ENCODE results near the gene OR13J1.

DNA sequence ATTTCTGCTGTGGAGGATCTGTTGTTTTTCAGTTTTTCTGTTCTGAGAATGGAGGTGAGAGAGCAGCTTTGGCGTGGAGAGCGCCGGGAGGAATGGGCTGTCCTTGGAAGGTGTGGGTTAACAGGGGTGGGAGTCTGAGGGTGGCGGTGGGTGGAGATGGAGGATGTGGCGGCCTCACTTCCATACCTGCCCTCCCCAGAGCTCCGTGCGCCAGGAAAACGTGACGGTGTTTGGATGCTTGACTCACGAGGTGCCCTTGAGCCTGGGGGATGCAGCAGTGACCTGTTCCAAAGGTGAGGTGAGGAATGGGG lies 16.7 kb downstream of the TMEM8B start:
- RRBS: no CpG with 5 or more reads among the region's 10 CpGs

DNA sequence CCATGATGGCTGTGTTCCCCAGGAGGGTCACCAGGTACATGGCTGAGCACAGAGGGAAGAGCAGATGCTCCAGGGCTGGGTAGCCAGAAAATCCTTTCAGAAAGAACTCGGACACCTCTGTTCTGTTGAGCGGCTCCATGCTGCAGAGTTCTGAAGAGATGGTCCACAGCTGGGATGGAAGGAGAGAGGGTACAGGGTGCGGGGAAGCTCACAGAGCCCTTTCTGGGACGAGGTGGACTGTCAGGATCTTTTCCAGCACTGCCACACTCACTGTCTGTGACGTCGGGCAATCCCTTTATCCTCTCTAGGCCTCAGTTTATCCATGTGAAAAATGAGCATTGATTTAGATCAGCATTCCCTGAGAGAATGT lies at the start of gene OR13J1:
TSS of gene OR13J1 (minus strand) at position 139 of the 370 bp plus-strand sequence.
- RRBS: no CpG with 5 or more reads among the region's 6 CpGs

DNA sequence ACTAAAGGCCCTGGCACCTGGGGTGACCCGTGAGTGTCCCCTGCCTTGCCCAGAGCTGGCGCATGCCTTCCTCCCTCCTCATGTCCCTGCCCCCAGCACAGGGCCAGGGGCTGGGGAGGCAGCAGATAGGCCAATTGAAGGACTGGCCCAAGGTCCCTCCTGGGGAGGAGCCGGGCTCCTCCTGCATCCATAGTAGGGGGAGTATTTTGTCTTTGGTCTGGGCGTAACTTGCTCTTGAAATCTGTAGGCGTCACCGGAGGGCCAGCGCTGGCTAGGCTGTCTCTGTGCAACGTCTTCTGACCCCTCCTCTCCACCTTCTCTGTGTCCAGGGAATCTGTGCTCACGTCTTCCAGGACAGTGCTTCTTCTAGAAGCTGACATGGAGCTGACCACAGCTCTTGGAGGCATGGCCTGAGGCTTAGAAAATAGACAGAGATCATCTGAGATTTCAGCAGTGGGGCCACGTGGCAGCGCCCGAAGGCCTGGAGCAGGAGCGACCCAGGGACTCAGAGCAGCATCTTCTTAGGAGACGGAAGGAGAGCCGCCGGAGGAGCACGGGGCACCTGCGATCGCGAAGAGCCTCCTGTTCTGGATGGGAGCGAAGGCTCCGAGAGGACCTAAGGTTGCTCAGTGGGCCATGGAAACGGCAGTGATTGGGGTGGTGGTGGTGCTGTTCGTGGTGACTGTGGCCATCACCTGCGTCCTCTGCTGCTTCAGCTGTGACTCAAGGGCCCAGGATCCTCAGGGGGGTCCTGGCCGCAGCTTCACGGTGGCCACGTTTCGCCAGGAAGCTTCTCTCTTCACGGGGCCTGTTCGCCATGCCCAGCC lies 751 bp downstream of the SPAAR start:
- RRBS: 96% methylated on average over 4 of the region's 31 CpGs

- RRBS: no CpG with 5 or more reads among the region's 16 CpGs
Observed at GRCh38 chr9:36190346-36190829, 333 bp upstream of the CLTA start.

DNA sequence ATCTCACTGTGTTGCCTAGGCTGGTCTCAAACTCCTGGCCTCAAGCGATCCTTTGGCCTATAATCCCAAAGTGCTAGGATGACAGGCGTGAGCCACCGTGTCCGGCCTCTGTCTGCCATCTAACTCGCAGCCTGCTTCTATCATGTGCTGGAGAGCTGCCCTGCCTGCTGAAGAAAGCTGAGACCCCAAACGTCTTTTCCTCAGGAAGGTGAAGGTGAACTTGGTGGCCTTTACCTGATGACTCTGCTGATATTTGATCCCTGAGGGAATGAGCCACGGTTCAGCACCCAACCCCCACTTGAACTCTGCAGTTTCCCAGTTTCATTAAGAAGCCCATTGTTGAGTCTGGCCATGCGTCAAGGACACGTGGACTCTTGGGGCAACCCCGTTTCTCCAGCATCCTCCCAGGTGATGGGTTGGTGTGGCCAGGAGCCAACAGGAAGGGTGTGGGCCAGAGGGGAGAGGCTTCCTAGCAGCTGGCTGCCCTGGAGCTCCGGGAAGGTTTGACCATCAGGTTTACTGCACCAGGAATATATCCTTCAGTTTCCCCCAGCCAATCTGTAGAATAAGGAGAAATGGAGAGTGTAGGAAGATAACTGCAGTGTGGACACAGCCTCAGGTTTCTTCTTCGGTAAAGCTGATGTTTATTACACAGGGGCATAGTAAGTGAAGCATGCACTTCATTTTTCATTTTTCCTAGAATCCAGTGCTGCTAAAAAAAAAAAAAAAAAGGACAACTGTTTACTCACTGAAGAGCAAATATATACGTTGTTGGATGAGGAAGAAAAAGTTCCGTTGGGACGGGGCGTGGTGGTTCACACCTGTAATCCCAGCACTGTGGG lies 59.6 kb upstream of the GNE start:
- RRBS: no CpG with 5 or more reads among the region's 16 CpGs

DNA sequence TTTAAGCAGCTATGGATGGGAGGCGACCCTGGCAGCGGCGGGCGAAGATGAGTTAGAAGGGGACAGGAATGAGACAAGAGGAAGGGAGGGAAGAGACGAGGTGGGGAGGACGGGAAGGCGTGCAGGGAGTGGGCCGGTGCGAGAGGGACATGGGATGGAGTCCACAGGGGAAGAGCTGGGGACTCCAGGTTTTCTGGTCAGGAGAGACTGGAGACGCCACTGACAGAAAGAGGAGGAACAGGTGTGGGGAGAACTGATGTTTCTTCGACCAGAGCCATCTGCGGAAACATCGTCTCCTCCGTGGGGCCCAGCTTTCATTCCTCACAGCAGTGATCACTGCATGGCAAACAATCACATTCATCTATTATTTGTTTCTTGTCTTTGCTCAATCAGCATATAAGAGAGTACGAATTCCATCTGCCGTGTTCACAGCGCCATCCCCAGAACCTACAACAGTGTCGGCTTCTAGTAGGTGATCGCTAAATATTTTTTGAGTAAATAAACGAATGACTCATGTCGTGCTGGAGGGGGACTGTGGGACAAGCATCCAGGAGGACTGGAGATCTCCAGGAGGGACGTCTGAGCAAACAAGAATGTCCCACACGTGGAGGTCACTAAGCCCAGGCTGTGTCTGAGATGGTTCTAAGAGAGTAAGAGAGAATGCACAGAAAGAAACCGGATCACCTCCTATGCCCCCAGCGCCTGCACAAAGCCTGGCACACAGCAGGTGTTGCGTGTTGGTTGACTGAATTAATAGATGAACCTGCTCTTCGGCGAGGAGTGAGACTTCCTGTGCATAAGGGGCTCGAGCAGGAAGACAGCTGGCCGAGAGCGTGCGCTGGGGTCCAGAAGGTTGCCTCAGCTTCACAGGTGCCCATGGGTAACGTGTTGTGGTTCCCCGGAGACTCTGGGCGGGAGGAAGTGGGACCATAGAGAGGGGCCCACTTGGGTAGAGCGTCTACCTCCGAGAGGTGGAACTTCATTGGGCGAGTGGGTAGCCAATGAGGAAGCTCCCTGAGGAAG lies 192.8 kb downstream of the MELK start:
- RRBS: no CpG with 5 or more reads among the region's 38 CpGs

- RRBS: no CpG with 5 or more reads among the region's 1 CpG
Observed at GRCh38 chr9:36924980-36925225, 109.2 kb downstream of the PAX5 start.

DNA sequence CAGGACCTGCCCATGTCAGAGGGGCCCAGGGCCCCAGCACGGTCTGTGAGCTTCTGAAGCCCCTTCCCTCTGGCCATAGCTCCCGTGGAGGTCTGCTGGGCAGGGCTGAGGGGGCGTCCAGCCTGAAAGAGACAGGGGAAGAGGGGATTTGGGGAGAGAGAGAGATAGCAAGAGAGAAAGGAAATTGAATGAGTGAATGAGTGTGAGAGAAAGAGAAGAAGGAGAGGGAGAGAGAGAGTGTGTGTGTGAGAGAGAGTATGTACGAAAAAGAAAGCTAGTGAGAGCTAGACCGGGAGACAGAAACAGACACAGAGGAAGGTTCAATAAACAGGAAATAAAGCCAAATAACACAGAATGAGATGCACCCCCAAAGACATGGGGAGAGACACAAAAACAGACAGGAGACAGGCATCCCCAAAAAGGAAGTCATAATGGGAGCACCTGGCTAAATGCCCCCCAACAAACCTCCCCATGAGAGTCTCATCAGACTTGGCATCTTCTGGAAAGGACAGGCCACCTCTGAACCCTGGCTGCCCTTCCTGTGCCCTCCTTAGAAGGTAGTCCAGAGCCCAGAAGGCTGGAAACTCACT lies 37.3 kb downstream of the PAX5 start:
- RRBS: no CpG with 5 or more reads among the region's 5 CpGs

DNA sequence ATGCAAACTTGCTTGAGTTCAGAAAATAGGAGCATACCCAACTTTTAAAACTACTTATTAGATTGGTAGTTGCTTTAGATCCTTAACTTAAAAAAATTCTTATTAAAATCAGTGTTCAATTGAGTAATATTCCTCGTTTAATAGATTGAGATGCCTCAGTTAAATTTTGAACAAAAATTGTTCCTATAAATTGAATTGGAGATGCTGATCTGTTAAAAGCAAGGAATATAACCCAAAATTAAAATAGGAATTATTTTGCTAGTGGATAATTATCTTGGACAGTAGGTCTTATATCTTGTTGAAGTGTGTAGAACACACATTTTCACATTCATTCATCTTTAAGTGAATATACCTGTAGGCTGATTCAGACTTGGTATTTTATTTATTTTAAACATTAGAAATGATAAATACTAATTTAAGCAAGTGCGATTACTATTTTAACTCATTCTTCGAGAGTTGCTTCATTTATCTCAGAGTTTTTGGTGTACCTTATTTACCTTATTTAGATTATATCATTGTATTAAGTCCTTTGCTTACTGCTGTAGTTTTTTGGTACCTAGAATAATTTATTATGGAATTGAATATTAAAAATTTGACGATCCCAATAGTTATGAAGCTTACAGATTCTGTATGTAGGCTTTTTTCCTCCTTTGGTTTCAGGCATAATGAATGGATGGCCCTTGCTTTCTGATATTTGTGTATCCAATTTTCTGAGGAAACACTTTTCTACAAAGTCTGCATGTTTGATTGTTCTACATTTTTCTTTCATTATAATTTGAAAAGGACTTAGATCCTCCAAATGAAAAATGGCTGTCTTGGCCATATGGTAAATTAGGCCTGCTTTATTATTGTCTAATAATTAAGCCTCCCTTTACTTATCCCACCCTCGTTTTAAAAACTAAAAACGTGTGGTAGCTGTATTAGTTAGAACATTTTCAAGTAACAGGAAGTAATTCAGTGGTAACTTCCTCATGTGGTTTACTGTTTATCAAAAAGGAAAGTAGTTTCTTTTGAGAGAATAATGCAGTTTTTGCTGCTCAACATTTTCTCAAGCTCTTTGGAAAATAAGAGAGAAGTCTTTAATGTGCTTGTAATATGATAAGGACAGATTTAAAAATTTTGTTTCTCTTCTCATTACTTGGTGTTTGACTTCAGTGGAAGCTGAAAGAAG lies 25.7 kb downstream of the ZCCHC7 start:
- RRBS: no CpG with 5 or more reads among the region's 6 CpGs

DNA sequence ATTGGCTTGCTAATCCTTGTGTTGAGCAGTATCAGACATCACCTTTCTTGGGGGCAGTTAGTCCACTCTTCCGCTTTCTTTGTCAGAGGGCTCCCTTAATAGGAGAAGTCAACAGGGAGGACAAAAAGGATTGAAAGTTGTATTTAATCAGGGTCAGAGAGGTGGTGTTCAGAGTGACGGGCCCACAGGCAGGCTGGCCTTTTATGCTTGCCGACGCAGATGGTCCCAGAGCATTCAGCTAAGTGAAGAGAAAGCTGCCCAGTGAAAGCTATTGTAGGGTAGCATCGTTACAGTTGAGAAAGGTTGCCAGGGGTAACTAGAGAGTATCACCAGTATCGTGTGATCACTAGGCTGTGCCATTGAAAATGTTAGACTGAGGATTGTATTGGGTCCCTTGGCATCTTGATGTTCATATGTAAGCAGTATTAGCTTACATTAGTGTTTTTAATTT lies 131.1 kb downstream of the ZCCHC7 start:
- RRBS: no CpG with 5 or more reads among the region's 6 CpGs

DNA sequence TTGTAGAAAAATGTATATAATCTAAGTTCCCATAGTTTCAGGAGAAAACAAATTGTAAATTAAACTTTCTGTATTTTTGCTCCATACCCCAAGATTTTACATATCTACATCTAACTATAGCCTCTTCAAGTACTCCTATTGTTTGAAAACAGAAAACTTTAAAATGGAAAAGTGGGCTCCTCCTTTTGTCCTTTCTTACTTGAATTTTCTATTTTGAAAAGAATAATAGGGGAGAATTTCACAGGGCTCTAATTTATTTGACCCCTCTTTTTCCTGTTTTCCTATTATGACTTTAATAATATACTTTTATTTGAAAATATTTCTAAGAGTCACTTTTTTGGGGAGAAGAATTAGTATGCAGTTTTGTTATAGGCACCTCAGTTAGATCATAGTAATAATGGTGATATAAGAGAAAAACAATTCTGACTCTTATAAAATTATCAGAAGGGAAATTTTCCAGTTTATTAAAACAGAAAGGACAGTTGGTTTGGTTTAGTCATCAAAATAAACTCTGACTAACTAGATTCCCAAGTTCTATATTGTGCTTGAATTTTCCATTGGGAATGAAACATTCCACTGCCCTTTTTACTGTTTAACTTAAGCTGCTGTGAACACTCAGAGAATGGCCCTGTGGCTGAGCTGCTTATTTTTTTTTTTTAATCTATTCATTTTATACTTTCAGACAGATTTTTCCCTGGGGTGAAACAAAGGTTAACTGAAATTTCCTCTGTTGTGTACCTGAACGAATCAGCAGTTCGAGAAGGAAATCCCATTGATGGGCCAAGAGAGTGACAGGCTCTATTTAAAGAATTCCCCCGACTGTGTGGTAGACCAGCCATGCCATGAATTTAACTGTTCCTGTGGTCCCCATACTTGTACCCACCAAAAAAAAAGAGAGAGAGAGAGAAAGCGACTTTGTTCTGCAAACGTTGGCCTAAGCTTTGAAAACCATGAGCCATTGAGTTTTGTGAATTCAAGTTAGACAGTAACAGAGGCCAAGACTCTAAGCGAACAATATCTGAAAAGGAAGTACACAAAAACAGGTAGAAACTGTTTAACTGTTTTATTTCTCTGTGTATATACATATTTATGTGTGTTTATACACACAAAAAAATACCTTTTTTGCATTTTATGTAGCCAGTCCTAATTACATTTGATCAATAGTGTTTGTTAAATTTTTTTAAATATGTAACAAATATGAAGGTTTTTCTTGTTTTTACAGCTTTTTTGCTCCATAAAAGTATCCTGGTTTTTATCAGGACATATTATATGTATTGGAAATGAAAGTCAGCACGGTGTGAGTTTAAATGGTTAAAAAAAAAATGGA lies 138.7 kb upstream of the GRHPR start:
- RRBS: no CpG with 5 or more reads among the region's 7 CpGs

DNA sequence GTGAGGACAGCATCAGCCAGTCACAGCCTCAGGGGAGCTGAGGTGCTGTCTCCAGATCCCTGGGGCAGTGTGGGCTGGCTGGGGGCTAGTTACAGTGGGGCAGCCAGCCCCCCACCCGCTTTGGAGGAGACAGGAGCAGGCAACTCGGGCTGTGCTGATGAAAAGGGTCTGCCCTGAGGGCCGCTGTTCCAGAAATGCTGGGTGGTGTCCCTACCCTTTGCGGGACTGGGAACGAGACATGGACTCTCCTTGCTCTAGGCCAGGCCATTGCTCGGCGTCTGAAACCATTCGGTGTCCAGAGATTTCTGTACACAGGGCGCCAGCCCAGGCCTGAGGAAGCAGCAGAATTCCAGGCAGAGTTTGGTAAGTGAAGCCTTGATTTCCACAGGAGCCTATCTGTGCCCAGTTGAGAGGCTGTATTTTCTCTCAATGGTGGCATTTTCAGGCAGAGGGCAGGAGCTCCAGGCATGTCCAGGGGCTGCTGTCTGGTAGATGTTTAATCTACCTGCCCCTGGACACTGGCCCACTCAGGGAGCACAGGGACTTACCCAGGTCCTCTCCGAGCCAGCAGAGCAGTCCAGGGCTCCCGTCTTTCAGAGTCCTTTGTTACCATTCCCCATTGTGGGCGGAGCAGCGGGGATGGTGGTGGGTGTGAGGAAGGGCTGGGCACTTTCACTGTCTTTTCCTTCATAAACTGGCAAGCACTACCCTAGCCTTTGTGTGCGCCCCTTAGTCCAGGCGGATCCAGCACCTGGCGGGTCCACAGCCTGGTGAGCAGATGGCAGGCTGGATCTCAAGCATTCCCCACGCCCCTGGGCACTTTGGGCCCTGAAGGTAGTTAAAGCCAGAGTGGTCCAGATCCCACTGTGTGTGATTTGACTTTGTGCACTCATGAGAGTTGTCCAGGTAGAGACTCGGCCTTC lies 7.2 kb downstream of the GRHPR start:
- RRBS: no CpG with 5 or more reads among the region's 18 CpGs

- RRBS: no CpG with 5 or more reads among the region's 30 CpGs
Observed at GRCh38 chr9:37441335-37442588, 19.3 kb downstream of the GRHPR start.

DNA sequence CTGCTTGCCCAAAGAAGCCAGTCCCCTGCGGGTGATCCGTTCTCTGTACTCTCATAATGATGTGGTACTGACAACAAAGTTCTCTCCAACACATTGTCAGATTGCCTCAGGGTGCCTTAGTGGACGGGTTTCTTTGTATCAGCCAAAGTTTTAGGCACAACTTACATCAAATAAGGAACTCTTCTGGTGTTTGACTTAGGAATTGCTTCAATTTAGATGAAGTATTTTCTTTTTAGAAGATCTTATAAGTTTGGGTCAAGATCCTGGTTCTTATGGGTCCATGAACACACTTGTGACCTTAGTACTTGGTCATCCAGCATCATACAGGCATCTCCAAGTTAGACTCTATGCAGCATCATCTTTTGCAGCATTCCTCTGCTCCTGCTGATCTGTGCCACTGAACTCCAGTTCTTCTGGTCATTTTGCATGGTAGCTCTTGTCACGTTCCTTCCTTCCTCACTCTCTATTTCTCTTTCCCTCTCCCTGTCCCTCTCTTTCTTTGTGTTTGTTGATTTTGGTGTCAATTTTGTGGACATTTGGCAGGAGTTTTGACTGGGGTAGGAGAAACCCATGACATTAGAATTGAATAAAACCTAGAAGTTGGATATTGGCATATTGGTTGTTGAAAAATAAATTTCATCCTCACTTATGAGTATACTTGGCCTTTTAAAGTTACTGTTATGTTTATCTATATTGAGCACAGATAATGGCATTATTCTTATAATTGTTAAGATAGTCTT lies 42.4 kb downstream of the SLC25A51 start:
- RRBS: no CpG with 5 or more reads among the region's 4 CpGs

- RRBS: no CpG with 5 or more reads among the region's 8 CpGs
Observed at GRCh38 chr9:38023625-38024266, 45.3 kb downstream of the SHB start.

DNA sequence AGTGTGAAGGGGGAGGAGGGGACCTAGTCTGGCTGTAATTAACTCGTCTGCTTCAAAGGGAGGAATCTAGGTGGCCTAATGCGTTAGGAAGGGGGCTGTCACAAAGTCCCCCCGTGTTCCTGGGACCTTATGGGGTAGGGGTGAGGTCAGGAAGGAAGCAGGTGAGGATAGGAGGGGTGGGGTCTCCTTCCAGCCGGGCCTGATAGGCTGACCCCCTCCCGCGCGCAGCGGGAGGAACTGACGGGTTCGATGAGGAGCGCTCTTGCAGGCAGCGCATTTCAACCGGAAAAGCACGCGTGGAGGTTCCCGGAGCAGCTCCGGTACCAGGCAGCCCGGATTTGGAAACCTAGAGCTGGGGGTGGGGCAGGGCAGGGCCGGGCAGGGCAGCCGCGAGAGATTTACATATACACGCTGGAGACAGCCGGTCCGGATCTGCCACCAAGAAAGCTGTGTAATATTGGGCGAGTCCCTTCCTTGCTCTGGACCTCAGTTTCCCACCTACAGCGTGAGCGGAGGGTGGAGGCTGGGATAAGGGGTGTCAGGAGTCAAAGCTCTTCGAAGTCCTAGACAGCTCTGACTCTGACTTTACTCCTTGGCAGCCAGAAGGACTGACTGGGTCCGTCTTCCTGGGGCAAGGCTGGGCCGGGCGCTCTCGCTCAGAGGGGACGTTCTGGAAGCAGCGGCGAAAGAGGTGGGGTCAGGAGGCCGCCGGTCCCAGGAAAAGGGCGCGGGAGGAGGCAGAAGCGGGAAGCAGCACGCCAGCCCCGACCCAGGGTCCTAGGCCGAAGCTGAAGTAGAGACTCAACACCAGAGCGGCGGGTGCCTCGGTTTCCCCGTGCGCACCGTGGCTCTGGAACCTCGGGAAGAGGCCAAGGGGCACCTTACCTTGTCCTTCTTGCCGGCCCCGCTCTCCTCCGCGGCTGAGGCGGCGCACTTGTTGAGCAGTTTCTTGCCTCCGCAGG lies 1.7 kb downstream of the SHB start:
- RRBS: 4% methylated on average over 21 of the region's 57 CpGs

DNA sequence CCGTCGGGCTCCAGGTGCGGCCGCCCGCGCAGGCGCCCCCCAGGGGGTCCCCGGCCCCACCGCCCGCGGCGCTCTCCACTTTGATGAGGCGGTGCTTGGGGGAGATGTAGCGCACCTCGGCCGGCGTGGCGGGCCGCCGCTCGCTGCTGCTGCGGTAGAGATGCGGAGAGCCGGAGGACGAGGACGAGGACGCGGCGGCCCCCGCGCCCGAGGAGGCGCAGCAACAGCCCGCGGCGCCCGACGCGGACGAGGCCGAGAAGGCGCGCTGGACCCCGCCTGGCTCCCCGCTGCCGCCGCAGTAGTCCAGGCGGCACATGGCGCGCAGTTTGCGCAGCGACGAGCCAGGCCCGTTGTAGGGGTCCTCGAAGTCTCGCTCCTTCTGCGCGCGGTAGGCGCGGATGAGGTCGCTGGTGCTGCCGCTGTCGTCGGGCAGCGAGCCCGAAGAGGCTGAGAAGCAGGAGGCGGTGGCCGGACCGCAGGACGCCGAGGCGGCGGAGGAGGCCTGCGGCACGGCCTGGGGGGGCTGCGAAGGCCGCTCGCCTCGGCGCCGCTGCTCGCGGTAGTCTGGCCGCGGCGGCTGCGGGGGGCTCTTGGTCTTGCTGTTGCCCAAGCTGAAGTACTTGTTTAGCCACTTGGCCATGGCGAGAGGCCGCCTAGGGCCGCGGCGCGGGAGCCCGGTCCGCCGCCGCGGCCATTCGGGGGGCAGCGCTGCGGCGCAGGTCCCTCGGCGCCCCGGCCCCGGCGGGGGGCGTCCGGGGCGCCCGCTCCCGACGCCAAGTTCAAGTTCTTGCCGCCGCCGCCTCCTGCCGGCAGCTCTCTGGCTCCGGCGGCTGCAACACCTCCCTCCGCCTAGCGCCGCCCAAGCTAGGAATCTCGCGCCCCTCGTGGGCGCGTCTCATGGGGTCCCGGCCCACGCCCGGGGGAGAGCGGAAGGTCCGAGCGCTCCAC lies 747 bp downstream of the SHB start:
- RRBS: 2% methylated on average over 58 of the region's 134 CpGs

DNA sequence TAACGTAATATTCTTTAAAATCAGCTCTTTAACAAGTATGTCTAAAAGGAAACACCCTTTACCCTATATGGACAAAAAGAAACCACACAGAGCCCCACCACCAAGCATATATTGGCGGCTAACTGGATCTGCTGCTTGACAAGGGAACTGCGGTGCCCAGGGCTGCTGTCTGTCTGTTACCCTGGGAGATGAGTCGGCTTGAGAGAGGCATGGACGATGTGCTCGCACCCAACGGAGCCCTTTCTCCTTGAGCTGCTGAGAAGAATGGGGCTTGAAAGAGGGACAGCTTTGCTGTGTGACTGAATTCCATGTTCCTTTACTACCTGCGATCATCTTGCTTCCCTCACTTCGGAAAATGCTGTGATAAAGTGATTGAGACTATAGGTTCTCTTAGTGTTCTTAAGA lies 158.7 kb upstream of the SHB start:
- RRBS: no CpG with 5 or more reads among the region's 9 CpGs

- RRBS: no CpG with 5 or more reads among the region's 7 CpGs
Observed at GRCh38 chr9:38568001-38568485, 52.4 kb downstream of the ANKRD18A start.

GRCh38 chr9:39874290-39874563 lies 518.8 kb downstream of the SPATA31A1 start:
- RRBS: no CpG with 5 or more reads among the region's 14 CpGs